ENCODE results near the genes CYP21A2 and HLA-DQA2.

DNA sequence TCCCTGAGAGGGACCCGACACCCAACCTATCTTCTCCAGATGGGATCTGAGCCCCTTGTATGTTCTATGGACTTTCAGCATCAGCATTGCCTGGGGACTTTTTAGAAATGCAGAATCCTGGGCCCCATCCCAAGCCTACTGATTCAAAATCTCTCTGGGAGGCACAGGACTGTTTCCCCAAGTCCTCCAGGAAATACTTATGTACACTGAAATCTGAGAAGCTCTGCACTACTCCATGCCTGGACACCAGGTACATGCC lies 1.5 kb upstream of the SLC44A4 start:
- PRO-cap = no peak
- RAMPAGE, long total RNA, 2 experiments = no peak in any of the 2 experiments

DNA sequence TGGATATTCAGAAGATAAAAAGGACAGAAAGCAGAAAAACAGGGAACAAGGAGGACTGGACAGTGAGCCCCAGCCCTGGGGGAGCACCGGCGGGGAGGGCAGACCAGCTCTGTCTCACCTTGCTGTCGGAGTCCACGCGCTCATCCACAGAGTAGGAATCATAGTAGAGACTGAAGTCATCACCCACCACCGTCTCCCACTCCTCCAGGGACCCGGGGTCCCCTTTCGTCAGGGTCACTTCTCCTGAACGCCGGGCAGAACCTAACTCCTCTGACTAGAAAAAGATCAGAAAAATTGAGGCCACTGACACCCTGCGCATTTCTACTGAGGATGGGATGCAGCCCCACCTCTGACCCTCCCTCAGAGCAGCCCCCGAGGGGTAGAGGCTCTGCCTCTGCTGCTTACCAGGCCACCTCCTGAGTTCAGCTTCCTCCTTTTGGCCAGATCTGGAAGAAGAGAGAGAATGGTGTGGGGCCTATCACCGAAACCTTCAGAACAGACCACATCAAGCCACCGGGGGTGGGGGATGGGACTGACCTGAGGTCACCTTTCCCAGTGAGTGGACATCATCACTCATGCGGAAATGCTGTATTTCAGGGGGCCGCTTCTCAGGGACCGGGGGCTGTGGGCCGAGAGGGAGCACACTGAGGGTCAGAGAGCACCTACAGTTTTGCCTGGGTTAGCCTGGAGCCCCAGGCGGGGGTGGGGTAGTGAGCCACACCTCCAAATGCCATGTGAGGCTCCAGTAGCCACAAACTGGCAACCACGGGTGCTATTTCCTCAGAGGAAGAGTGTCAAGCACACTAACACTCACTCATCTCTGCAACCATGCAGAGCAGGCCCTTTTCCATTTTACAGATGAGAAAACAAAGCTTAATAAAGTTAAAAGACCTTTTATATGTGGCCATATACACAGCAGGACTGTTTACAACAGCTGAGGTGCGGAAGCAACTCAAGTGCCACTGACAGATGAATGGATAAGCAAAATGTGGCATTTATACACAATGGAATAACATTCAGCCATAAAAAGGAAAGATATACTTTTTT lies 4.9 kb downstream of the EHMT2 start:
- PRO-cap = no peak
- RAMPAGE, long total RNA, 2 experiments = no peak in any of the 2 experiments

DNA sequence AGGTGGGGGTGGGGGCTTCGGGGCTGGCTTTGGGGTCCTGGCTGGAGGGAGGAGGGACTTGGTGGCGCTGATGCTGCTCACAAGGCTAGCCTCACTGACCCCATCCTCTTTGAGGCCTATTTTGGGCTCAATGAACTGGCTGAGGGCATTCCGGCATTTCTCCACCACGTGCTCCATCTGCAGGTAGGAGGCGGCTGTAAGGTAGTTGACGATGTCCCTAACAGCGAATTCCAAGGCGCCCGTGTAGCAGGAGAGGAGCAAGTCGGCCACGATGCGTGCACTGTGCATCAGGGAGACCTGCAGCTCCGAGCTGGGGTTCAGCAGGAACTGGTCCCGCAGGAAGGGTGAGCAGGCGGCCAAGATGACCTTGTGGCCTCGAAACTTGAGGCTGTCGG lies 1.1 kb downstream of the ZBTB12 start:
- PRO-cap = no peak
- RAMPAGE, long total RNA, 2 experiments = no peak in any of the 2 experiments

DNA sequence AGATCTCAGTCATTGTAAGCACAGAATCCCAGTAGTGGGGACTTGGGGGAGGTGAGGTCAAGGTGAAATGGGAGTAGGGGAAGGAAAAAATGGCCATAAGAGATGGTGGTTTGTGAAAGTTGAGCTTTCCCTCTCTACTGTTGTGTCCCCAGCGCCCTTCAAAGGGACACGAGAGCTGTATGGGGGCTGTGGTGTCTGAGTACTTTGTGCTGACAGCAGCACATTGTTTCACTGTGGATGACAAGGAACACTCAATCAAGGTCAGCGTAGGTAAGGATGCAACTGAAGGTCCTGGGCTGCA lies 4.2 kb downstream of the CFB start:
- PRO-cap = no peak
- RAMPAGE, long total RNA, 2 experiments = no peak in any of the 2 experiments

DNA sequence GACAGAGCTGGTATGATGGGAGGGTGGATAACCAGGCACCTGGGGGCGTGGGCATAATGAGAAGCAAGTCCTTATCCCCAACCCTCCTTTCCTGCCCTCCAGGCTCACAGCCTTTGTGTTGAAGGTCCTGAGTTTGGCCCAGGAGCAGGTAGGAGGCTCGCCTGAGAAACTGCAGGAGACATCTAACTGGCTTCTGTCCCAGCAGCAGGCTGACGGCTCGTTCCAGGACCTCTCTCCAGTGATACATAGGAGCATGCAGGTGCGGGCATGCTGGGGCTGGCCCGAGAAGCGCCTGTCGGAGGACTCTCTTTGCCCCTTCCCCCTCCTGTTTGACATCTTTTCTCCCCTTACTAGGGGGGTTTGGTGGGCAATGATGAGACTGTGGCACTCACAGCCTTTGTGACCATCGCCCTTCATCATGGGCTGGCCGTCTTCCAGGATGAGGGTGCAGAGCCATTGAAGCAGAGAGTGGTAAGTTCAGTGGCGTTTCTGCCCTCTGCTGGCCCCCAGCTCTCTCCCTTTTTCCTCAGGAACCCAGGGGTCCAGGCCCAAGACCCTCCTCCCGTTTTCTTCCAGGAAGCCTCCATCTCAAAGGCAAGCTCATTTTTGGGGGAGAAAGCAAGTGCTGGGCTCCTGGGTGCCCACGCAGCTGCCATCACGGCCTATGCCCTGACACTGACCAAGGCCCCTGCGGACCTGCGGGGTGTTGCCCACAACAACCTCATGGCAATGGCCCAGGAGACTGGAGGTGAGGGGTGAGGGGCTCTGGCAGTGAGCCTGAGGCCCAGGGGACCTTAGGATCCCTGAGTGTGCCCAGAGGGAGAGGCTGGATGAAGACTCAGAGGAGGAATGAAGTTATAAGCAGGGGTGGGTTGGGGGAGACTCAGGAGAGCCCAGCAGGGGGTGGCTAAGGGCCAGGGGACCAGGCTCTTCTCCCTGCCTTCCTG lies 9.4 kb upstream of the CYP21A2 start:
- PRO-cap = no peak
- RAMPAGE, long total RNA, 2 experiments = start-site peak on the plus strand in 1 of 2 experiments, centred at positions 224 to 612 of the sequence, 21 to 29 reads per replicate

DNA sequence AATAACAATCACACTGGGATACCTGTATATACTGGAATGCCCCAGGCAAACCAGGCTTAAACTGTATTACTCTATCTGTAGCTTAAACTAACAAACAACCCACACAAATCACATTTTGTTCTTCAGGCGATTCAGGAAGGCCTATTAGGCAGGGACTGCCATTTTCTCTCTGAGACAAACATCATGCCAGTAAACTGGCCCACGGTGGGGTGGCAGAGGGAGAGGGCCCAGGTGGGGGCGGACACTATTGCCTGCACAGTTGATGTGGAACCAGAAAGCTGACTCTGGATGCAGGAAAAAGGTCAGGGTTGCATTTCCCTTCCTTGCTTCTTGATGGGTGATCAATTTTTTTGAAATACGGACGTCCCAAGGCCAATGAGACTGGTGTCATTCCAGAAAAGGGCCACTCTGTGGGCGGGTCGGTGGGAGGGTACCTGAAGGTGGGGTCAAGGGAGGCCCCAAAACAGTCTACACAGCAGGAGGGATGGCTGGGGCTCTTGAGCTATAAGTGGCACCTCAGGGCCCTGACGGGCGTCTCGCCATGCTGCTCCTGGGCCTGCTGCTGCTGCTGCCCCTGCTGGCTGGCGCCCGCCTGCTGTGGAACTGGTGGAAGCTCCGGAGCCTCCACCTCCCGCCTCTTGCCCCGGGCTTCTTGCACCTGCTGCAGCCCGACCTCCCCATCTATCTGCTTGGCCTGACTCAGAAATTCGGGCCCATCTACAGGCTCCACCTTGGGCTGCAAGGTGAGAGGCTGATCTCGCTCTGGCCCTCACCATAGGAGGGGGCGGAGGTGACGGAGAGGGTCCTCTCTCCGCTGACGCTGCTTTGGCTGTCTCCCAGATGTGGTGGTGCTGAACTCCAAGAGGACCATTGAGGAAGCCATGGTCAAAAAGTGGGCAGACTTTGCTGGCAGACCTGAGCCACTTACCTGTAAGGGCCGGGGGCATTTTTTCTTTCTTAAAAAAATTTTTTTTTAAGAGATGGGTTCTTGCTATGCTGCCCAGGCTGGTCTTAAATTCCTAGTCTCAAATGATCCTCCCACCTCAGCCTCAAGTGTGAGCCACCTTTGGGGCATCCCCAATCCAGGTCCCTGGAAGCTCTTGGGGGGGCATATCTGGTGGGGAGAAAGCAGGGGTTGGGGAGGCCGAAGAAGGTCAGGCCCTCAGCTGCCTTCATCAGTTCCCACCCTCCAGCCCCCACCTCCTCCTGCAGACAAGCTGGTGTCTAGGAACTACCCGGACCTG lies at the start of gene CYP21A2:
TSS of gene CYP21A2 (plus strand) at position 534 of the 1,244 bp plus-strand sequence.
- PRO-cap = no peak
- RAMPAGE, long total RNA, 2 experiments = no peak in any of the 2 experiments

DNA sequence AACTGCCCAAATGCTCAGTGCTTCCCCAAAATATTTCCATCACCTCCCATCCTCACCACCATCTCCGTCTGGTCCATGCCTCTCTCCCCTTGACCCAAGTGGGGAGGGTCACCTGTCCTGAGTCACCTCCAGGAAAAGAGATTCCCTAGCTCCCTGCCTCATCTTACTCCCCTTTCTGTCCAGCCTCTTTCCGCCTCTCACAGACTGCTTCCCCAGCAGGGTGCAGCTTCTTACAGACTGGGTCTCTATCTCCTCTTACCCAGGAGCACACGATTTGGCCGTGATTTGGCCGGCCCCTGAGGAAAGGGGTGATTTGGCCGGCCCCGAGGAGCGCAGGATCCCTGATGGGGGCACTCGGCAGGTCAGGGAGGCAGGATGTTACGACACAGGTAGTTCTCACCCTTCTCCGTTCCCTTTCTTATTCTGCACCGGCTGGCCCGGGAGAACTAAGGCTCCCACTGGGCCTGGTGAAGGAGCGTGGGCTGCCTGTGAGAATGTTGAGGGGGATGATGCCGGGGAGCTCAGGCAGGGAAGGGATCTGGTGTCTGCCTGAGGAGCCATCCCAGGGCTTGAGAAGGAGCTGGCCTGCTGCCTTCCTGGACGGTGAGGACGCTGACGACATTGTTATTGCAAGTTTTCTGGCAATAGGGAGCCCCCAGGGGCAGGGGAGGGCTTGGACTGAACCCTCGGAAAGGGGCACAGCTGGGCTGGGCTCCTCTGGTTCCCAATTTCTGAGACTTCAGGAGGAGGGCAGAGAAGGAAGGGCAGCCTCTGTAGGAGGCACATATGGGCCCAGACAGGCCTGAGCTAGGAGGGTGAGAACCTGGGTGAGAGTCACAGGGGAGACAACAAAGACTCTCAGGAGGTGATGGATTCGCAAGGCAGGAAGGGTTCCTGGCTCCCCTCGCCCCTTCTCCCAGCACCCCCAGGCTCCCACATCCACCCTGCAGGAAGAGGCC lies 32.6 kb downstream of the CYP21A2 start:
- PRO-cap = unidirectional peak, plus-strand start at position 421 of the sequence; bidirectional peak, plus-strand start at position 736 of the sequence, minus-strand start at position 540 of the sequence
- RAMPAGE, long total RNA, 2 experiments = no peak in any of the 2 experiments

- PRO-cap = bidirectional peak, plus-strand start at chr6:32110953, minus-strand start at chr6:32110855
- RAMPAGE, long total RNA, 2 experiments = no peak in any of the 2 experiments
Observed at GRCh38 chr6:32110554-32111085, 1.5 kb upstream of the TNXB start.

DNA sequence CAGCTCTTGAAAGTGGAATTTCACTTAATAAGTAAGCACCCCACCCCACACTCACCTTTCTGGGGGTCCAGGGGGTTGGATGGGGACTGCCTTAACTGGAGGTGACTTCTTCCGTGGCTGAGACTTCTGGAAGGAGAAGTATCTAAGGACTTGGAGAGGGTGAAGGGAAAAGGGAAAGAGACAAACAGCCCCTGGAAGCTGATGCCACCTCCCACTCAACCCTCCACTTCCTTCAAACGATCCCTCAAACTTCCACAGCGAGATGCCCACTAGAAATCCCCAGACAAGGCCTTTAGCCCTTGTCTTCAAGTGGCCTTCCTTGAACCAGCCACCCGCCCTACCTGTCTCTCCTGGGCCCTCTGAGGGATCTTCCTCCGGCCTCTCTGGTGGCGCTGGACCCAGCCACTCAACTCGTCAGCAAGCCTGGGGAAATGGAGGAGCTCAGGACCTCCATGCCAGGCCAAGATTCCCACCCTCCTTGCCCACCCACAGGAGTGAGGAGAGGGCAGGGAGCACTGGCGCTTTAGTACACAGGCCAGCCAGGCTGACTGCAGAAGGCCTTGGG lies 7.9 kb upstream of the TNXB start:
- PRO-cap = no peak
- RAMPAGE, long total RNA, 2 experiments = no peak in any of the 2 experiments

GRCh38 chr6:32176474-32176895 lies 601 bp upstream of the AGPAT1 start:
- PRO-cap = no peak
- RAMPAGE, long total RNA, 2 experiments = no peak in any of the 2 experiments

DNA sequence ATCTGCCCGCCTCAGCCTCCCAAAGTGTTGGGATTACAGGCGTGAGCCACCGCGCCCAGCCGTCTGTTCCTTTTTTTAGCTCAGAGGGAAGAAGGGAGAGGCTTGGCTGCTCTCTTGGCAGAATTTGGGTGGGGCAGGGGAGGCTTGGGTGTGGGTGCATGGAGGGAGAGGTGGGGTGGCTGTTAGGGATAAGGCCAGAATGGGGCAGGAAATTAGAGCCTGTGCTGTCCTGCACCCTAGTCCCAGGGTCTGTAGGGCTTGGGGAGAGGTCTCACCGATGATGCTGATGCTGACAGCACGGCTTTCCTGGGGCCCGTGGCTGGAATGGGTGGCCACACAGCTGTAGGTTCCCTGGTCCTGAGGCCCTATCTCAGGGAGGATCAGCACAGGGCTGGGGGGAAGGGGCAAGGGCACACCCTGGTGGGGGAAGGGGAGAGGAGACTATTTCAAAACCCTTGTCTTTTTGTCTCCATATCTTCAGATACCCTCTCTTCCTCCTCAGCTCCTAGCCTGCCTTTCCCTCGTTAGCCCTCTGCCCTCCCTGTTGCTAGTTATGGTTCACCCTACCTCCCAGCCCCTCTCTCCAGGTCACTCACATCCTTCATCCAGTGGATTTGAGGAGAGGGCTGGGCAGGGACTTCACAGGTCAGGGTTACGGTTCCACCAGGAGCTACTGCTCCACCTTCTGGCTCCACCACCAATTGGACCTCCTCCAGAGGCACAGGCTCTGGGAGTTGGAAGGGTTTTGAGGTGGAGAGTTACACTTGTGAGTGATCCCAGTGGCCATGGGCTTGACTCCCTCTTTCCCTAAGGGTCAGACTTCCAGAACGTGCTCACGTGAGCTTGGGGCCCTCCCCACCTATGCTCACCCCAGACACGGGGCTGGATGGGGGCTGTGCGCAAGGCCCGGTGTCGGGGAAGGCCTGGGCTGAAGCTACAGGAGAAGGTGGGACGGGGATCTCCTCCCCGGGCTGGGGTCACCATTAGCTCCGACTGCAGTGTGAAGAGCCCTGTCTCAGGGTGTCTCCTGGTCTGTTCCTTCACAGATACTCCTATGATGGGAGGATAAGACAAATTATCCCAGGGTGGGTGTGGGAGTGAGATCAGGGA lies 1.7 kb downstream of the AGER start:
- PRO-cap = no peak
- RAMPAGE, long total RNA, 2 experiments = no peak in any of the 2 experiments

DNA sequence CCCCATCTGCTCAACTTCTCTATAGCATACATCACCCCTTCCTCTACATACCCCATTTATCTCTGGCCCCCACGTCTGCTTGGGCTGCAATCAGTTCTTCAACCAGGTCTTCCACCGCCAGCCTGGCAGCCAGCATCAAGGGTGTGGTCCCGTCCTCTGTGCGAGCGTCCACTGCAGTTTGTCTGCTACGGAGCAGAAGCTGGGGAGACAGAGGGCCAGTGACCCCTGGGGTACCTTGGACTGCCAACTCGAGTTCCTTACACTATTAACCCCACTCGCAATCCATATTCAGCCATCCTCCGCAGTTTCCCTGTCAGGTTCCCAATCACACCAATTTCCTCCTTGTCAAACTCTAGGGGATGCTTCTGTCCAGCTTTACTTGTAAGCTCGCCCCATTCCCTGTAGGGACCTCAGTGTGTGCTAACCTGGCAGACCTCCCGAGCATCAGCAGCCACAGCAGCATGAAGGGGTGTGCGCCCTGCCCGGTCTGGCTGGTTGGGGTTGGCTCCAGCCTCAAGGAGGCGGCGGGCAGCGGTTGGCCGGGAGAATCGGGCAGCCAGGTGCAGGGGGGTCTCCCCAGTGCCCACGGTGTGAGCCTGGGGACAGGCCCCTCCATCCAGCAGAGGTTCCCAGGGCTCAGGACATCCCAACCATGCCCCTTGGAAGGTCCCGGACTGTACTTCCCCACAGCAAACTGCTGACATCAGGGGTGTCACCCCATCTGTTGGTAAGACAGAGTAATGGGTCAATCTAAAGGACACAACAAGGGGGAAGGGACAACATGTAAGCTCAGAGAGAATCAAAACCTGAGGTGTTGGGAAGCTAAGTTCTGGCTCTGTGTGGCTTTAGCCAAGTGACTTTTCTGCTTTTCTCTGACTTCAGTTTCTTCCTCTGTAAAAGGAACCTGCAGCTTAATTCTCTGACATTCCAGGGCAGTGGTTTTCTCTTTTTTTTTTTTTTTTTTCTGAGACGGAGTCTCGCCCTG lies 4.7 kb upstream of the GPSM3 start:
- PRO-cap = unidirectional peak, minus-strand start at position 678 of the sequence
- RAMPAGE, long total RNA, 2 experiments = no peak in any of the 2 experiments

GRCh38 chr6:32581123-32581966 lies 8.3 kb downstream of the HLA-DRB1 start:
- PRO-cap = no peak
- RAMPAGE, long total RNA, 2 experiments = no peak in any of the 2 experiments

- PRO-cap = no peak
- RAMPAGE, long total RNA, 2 experiments = no peak in any of the 2 experiments
Observed at GRCh38 chr6:32659464-32660445, 6.7 kb downstream of the HLA-DQB1 start.

- PRO-cap = unidirectional peak, plus-strand start at chr6:32741391
- RAMPAGE, long total RNA, 2 experiments = no peak in any of the 2 experiments
Observed at GRCh38 chr6:32740976-32741711, at the start of gene HLA-DQA2. Gene HLA-DQA2, plus strand, starts transcription at chr6:32741391.

DNA sequence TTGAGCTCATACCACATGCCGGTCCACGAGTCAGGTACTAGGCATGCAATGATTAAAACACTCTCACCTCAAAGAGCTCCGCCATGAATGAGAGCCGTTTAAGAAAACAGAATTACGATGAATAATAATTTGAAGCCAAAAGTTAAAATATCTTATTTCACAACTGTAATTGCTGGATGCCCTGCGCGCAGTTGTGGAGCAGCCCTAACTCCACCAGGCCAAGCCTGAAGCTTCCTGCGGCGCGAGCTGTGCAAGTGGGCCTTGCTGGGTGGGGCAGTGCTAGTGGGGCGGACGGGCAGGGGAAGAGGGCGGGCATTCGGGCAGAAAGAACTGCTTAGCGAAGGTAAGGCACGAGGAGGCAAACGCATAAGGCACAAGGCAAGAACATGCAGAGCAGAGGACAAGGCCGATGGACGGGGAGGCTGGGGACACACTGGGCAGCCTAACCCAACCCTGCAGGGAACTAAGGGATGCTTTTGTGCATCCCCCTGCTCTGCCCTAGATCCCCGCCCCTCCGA lies 2.3 kb downstream of the HLA-DQB2 start:
- PRO-cap = no peak
- RAMPAGE, long total RNA, 2 experiments = no peak in any of the 2 experiments

DNA sequence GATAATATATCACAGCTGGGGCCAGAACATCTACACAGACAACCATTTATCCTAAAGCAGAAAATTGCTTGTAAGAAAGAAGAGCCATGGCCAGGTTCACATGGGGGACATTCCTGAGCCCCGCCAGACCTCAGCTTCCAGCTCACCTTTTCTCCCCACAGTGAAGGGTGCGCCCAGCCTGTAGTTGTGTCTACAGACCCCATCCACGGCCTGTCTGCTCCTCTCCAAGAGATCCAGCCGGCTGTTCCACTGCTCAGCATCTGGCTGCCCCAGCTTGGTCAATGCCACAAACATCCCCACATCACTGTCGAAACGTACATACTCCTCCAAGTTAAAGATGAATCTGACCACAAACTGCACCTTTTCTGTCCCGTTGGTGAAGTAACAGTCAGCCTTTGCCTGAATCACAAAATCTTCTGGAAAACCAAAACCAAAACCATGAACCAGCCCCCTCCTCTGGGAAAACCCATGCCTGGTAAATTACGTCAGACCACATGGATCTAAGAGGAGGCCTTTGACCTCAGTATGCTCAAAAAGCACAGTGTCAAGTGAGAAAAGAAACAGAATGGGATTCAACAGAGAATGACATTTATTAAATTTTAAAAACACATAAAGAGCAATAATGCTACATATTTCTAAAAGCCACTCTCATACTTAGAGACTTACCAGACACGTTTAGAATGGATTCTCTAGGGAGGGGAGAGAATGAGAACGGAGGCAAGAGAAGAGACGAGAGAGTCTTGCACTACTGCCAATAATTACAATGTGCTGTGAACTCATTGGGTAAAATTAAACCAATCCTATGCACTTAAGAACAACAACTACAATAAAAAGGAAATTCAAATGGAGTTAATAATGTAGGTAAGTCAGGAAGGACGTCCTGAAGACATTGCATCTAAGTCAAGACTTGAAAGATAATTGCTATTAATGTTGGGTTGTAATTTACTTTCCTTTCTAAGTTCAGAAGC lies 1.6 kb downstream of the HLA-DOB start:
- PRO-cap = no peak
- RAMPAGE, long total RNA, 2 experiments = no peak in any of the 2 experiments

- PRO-cap = no peak
- RAMPAGE, long total RNA, 2 experiments = no peak in any of the 2 experiments
Observed at GRCh38 chr6:32815955-32816410, 819 bp downstream of the HLA-DOB start.

GRCh38 chr6:32845039-32845995 lies 1.5 kb upstream of the PSMB8 start:
- PRO-cap = unidirectional peak, minus-strand start at chr6:32845385
- RAMPAGE, long total RNA, 2 experiments = no peak in any of the 2 experiments

DNA sequence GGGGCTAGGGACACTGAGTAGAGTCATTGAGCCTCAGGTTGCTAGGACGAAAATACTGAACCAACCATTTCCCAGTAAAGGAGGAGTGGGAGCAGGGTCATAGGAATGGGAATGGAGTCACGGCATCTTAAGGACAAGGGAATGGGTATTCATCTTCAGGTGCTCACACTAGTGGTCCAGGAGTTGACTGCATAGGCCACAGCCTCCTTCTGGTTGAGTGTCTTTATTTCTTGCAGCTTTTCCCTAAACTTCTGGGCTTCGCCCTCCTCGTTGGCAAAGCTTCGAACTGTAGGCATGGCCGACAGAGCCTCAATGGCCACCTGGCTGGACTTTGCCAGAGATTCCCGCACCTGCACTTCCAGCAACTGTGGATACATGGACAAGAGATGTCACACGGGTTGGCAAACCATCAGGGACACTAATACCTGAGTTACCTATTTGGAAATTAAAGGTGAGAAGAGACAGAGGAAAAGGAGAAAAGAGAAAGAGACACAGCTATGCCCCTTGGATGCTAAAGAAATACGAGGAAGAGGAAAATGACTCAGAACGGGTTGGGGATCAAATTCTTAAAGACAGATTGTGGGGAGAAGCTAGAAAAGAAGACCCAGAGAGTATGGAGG lies 3.2 kb downstream of the TAP1 start:
- PRO-cap = no peak
- RAMPAGE, long total RNA, 2 experiments = no peak in any of the 2 experiments